Anterior vena cava (tissue), 1 donor: ENCODE measurements around a stretch of chr6.

- PRO-cap, result no peak
Measured at GRCh38 chr6:2623909-2624368, 126.8 kb downstream of the MYLK4 start.

- PRO-cap, result no peak
Measured at GRCh38 chr6:2743139-2743640, 7.5 kb downstream of the MYLK4 start.

- PRO-cap, result no peak
Measured at GRCh38 chr6:2809508-2810305, 32.0 kb downstream of the SERPINB1 start.

DNA sequence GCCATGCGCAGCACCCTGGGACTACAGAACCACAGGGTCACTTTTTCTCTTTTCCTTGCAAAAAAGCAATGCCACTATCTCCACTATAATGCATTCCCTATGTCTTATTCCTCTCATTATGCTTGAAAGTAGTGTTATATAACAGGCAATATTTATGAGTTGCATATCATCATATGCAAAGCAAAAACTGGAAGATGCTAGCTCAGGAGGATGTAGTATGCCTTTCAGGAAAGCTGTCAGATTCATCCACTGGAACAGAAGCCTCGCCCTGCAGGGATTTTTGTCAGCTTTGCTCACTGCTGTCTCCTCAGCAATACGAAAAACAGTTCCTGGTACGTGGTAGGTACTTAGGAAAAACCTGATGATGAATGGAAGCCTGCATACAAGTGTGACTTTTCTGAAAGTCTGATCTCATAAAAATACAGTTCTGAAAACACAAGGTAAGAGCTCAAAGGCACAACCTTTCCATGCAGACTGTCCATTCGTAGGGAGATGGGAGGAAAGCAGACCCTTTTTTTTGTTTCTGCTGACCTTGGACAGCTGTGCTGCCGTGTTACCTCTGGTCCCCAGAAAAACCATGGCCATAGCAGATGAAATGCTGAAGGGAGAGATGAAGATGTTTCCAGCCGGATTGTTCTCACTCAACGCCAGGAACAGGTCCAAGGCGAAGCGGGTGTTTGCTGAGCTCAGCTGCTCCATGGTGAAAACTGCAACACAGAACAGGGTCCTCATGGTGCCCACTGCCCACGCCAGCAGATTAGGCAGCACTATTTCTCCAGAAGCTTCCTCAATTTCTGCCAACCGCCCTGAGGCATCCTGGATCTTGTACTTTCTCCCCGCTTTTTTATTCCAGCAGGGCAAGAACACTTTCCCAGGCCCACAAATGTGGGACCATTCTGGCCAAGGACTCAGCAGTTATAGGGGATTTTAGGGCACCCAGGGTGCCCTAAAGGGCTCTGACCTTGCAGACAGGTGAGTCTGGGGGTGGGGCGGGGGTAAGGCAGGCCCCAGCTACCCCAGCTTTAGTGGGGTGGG, 1.5 kb downstream of the SERPINB1 start:
- PRO-cap, result no peak

- PRO-cap, result no peak
Measured at GRCh38 chr6:2848734-2849201, 7.1 kb upstream of the SERPINB1 start.

DNA sequence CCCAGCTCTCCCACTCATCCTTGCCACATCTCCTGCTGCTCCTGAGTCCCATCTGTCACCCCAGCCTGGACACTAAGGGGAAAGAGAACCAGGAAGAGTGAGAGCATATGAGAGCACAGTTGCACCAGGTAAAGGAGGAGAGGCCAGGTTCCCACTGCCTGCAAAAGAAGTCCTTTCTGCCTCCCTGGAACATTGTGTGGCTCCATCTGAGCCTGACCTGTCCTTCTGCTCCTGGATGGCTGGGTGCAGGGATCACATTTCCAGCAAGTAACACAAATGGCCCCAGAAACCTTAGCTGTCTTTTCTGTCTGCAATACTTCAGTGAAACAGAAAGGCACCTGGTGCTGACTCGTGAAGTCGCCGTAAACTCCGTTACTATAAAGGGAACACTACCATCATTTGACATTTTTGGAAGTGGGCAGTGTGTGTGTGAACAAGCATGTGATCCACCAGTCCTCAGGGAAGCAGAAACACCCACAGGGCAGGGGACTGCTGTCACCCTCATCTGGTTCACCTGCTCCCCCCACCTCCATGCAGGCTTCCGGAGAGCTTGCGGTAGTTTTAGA, 24.0 kb downstream of the SERPINB6 start:
- PRO-cap, result no peak

GRCh38 chr6:2965209-2965695, 6.1 kb downstream of the SERPINB6 start:
- PRO-cap, result no peak

DNA sequence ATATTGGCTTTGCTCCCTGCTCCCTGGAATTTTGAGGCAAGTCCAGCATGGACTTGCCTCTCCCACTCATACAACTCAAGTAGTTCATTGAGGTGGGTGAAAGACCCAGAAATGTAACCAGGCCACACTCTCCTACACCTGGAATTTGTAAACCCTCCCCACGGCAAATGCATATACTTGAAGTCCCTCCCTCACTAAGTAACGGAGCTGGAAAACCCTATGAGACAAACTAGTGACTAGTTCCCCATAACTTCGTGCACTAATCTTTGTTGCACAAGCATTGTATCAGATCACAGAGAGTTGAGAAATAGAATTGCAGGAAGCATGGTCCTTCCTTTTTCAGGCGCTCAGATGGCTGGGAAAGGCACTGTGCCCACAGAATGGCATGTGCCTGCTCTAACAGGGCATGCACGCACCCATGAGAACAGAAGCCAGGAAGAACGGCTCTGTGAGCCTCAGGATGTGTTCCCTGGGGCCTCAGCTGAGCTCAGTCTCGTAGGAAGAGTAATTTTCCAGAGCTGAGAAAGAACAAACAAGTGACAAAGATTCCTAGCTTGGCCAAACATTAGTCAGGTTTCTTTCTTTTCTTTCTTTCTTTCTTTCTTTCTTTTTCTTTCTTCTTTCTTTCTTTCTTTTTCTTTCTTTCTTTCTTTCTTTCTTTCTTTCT, 10.2 kb upstream of the SERPINB6 start:
- PRO-cap, result unidirectional peak, plus-strand start at position 427 of the sequence

DNA sequence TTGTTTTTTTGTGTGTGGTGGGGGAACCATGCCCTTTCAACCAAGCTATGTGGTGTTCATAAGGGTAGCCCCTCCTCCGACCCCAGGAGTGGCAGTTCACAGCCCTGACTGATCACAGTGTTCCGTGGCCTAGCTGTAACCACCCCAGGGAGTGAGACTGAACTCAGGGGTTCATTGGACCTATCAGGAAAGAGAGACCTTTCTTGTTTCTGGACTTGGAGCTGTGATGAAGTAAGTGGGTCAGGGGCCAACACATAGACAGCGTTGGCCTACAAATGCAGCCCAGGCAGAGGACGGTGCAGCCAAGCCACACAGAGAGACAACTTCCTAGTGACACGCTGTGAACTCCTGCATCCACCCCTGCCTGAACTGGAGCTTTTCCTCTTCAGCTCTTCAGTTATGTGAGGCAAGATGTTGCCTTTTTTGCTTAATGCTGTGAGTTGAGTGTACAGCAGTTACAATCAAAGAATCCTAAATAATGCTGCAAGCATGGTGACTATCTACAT, 26.1 kb downstream of the NQO2 start:
- PRO-cap, result no peak

DNA sequence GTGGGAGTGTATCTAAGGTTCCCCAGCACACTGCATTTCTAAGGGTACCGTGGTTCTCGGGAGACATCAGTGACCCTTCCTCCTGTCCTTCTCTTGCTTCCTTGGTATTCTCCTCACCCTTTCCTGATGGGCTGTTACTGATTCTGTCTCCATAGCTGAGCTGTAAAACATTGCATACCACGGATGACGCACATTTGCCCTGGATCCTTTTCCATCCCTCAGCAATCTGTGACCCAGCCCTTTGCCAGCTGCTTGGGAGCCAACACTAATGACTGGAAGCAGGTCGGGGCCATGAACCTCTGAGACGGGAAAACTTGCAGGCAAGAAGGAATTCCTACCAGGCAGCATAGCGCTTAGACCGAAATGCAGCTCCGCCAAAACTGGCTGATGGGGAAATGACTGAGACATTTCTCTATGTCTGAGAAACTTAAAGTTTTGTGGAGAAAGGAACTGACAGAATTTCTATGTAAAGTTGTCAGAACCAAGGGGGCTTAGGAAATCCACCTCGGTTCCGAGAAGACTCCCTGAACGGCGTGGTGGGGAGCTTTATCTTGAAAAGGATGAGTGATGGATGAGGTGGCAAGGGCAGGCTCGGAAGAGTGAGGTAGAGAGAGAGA, 19.3 kb downstream of the TUBB2B start:
- PRO-cap, result no peak

DNA sequence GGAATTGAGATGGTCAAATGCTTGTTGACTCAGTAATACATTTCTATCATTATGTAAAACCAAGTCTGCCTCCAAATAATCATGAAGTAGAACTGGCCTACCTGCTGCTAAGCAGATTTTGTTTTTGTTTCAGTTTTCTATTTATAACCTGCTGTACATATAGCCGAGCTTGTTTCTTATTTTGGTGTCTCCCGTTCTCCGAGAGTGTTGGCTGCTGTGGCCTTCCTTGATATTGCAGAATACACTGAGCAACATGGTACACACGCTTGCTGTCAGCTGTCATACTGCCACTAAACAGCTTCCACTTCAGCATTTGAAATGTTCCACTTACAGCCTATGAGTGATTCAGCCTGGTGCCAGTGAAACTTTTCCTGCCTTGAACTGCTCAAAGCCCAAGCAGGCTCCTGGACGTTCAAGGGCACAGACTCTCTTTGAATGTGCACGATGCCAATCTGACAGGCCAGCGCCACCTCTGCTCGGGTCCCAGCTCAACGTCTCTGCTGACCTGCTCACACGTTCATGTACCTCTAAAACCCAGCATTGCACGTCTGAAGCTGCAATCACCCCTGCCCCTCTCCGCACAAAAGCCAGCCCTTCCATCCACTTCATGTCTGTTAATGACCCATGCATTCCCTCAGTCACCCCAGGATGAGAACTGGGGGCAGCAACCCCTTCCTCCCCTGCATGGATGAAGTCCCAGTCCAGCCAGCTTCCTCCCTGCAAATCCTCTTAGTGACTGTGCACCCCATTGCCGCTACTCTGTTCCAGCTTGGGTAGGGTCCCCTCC, 87.2 kb downstream of the PSMG4 start:
- PRO-cap, result no peak

- PRO-cap, result no peak
Measured at GRCh38 chr6:3370295-3371405, 86.2 kb downstream of the SLC22A23 start.

DNA sequence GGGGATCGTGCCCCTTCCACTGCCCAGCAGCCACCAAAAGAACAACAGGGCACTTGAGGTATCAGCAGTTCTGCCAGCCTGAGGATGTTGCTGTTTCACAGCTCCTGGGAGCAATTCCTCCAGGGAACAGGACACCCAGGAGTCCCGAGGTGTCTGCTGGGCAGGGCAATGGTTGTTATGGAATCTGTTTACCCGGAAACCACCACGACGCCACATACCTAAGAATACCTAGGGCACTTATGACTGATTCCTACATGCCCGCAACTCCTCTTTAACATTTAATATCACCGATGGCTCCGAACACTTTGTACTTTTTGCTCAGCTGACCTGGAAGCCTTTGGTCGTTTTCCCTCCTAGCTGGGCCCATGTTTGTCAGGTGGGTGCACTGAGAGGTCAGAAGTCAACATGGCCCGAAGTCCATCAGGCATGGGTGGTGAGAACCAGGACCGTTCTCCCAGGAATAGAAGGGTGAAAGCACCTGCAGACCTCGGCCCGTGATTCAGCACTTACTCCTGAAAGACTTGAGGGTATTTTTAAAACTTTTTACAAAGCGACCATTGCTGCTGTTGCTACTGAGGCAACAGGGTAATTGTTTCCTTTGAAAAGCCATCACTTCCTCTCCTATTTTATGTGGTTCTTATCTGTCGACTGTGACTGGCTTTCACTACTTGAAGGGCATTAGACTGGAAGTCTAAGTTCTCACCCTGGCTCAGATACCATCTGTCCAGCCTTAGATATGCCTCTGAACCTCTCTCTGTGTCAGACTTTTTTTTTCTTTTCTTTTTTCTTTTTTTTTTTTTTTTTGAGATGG, 78.8 kb downstream of the SLC22A23 start:
- PRO-cap, result no peak

DNA sequence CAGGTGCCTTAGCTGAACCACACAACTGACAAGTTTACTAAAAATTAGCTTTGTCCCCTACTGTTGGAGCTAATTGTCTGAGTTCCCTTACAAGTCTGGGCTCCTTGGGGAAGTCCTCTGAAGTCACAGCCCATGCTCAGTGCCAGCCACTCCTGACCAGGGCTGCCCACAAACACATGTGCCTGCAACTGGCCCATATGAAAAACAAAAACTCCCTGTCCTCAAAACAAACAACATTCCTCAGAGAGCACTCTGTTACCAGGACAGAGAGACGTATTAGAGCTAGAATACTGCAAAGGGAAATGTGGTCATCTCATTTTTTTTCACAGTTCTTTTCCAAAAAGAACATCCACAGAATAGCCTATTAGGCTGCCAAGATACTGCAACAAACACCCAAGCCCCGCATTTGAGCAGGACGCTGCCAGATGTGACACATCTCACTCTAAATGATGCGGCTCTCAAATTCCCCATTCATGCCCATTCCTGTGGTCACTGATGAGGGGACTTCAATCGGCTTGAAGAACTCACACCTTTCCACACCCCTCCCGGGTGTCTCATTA, 71.2 kb downstream of the SLC22A23 start:
- PRO-cap, result no peak

- PRO-cap, result no peak
Measured at GRCh38 chr6:3401598-3402579, 55.0 kb downstream of the SLC22A23 start.

DNA sequence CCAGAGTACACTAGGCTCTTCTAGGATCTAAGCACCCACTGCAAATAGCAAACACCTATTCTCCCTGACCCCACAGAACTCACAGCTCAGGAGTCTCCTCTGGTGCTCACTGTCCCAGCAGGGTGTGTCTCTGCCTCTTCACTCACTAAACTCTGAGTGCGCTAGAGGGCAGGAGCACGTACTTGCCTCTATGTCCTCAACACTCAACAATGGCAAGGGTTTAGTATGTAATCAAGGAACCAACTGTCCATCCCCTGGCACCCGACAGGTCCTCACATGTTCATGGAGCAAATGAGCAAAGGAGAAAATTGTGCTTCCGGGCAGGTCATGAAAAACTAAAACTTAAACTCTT, 54.3 kb downstream of the SLC22A23 start:
- PRO-cap, result no peak

- PRO-cap, result no peak
Measured at GRCh38 chr6:3403116-3403691, 53.6 kb downstream of the SLC22A23 start.

- PRO-cap, result no peak
Measured at GRCh38 chr6:3414798-3415004, 42.1 kb downstream of the SLC22A23 start.

DNA sequence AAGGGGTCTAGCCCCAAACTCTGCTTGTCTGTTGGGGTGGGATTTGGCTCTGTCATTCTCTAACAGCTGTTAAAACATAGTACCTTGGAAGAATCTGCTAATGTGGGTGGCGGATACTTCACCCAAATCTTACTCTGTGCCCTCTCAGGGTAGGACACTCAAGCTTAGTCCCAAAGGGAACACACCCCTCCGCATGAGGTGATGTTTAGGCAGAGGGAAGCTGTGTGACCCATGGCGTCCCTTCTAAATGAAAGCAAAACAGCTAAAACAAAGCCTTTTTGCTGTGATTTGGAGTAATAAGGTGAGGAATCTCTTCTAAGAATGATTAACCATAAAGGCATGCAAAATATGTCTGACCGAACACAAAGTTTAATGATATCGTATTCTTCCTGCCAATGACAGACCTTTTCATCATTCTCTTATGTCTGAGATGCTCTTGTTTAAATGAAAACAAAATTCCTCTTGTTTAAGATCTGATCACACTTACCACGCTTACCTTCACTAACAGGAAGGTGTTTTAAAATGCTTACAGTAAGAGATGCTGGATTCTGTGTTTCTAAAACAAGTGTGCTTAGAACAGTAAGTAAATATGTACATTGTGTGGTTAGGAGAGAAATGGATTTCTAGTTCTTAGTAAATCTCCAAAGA, 46.1 kb upstream of the PXDC1 start:
- PRO-cap, result no peak

DNA sequence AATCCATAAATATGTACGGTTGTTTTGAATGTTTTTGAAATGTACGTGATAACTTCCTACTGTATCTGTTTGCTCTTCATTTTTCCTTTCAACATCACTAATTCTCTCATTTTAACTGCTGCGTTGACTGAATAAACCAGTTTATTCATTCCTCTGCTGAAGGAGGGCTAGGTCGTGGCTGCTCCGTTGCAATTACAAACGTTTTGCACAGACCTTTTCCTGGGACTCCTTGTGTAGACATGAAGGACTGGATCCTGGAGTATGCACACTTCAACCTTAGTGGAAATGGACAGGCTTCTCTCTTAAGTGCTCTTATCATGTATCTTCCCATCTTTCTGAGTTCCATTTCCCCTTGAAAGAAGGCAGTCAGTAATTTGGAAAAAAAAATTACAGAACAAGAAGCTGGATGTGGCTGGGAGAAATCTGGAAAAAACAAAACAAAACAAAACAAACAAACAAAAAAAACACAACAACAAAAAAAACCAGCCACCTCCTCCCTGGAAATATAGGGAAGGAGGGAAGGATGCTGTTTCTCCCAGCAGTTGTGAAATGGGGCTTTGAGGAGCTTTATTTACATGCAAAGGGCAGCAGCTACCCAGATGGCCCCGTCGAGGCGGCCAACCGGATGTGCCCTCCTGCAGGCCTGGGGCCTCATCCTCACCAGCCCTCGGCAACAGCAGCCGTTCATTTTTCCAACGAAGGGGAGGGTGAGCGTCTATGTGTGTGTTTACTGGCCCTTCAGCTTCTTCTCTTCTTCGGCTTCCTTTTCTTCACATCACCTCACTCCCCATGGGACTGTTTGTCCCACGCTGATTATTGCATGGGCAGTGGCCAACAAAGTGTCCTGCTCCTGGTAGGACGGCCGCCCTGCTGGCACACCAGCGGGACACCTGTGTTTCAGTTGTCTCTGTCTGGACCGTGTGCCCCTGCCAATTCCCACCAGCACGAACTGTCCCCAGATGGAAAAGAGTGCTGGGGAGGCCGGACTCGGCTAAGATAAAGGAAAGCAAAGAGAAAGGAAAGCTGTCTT, 56.6 kb downstream of the FAM50B start:
- PRO-cap, result no peak